ENCODE results near the genes ZNF99, ZNF730, UQCRFS1 and PLEKHF1.

GRCh38 chr19:19615187-19615562, 3.3 kb downstream of the PBX4 start:
- RAMPAGE, long total RNA: no peak
- RRBS, 2 experiments: no CpG with 5 or more reads among the region's 3 CpGs
CAGE:
- cytosol, long polyA minus RNA: no peak
- cytosol, long polyA plus RNA: no peak
- long polyA plus RNA: no peak
- nucleolus, long total RNA: no peak
- nucleus, long polyA plus RNA: no peak
- nucleus, long total RNA: no peak

DNA sequence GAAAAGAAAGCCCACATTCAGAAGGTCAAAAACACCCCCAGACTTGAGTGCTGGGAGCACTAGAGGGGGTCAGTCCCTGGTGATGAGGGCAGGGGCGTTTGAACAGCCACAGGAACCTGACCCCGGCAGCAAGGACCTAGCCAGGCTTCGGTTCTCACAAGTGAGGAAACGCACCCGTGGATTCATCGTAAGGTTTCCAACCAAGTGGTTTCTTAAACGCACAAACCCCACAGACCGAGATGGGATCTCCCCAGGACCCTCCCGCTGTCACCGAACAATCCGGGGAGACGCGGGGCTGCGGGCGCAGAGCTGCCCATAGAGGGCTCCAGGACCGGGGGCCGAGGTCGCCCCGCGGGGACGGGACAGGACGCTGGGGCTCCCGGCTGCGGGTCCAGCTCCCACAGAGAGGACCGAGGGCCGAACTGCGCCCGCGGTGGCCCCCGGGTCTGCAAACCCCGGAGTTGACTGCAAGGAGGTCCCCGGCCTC, 457 bp downstream of the ZNF14 start:
- RAMPAGE, long total RNA: no peak
- RRBS, 2 experiments: 2% methylated on average over 21 of the region's 32 CpGs
CAGE:
- cytosol, long polyA minus RNA: no peak
- cytosol, long polyA plus RNA: no peak
- long polyA plus RNA: no peak
- nucleolus, long total RNA: no peak
- nucleus, long polyA plus RNA: no peak
- nucleus, long total RNA: no peak

GRCh38 chr19:19820832-19821313, 677 bp downstream of the ZNF506 start:
- RAMPAGE, long total RNA: no peak
- RRBS, 2 experiments: no CpG with 5 or more reads among the region's 17 CpGs
CAGE:
- cytosol, long polyA minus RNA: no peak
- cytosol, long polyA plus RNA: no peak
- long polyA plus RNA: no peak
- nucleolus, long total RNA: no peak
- nucleus, long polyA plus RNA: no peak
- nucleus, long total RNA: no peak

- RAMPAGE, long total RNA: no peak
- RRBS, 2 experiments: no CpG with 5 or more reads among the region's 11 CpGs
CAGE:
- cytosol, long polyA minus RNA: no peak
- cytosol, long polyA plus RNA: no peak
- long polyA plus RNA: no peak
- nucleolus, long total RNA: no peak
- nucleus, long polyA plus RNA: no peak
- nucleus, long total RNA: no peak
Observed at GRCh38 chr19:20151708-20152190, 15.3 kb upstream of the ZNF486 start.

DNA sequence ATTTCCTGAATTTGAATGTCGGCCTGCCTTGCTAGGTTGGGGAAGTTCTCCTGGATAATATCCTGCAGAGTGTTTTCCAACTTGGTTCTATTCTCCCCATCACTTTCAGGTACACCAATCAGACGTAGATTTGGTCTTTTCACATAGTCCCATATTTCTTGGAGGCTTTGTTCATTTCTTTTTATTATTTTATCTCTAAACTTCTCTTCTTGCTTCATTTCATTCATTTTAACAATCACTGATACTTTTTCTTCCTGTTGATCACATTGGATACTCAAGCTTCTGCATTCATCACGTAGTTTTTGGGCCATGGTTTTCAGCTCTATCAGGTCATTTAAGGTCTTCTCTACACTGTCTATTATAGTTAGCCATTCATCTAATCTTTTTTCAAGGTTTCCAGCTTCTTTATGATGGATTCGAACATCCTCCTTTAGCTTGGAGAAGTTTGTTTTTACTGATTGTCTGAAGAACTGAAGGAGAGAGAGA, 61.0 kb downstream of the ZNF486 start:
- RAMPAGE, long total RNA: no peak
- RRBS, 2 experiments: no CpG with 5 or more reads among the region's 4 CpGs
CAGE:
- cytosol, long polyA minus RNA: no peak
- cytosol, long polyA plus RNA: no peak
- long polyA plus RNA: no peak
- nucleolus, long total RNA: no peak
- nucleus, long polyA plus RNA: no peak
- nucleus, long total RNA: no peak

DNA sequence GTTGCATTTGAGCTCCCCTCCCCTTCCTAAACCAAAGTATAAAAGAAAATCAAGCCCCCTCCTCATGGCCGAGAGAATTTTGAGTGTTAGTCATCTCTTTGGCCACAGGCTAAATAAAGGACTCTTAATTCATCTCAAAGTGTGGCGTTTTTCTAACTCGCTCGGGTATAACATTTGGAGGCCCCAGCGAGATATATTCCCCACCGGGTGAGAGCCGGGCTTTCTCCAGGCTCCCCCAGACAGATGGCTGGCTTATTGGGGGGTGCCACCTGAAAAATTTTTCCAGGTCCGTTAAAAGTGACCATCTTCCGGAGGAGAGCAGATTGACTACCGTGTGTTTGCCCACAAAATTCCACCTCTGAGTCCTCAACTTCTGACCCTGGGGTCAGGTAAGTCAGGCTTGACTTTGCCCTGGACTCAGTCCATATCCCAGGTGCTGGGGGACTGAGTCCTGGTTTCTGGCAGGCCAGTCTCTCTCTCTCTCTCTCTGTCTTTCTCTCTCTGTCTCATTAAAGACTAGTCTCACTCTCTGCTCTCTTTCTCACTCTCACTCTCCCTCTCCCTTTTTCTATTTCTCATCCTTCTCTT, 195.5 kb downstream of the ZNF486 start:
- RAMPAGE, long total RNA: no peak
- RRBS, 2 experiments: 67 to 81% methylated on average over 2 to 3 of the region's 10 CpGs
CAGE:
- cytosol, long polyA minus RNA: no peak
- cytosol, long polyA plus RNA: no peak
- long polyA plus RNA: no peak
- nucleolus, long total RNA: no peak
- nucleus, long polyA plus RNA: no peak
- nucleus, long total RNA: no peak

DNA sequence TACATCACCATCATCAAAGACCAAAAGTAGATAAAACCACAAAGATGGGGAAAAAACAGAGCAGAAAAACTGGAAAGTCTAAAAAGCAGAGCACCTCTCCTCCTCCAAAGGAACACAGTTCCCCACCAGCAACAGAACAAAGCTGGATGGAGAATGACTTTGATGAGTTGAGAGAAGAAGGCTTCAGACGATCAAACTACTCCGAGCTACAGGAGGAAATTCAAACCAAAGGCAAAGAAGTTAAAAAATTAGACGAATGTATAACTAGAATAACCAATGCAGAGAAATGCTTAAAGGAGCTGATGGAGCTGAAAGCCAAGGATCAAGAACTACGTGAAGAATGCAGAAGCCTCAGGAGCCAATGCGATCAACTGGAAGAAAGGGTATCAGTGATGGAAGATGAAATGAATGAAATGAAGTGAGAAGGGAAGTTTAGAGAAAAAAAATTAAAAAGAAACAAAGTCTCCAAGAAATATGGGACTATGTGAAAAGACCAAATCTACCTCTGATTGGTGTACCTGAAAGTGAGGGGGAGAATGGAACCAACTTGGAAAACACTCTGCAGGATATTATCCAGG, 32.7 kb downstream of the ZNF66 start:
- RAMPAGE, long total RNA: no peak
- RRBS, 2 experiments: no CpG with 5 or more reads among the region's 5 CpGs
CAGE:
- cytosol, long polyA minus RNA: no peak
- cytosol, long polyA plus RNA: no peak
- long polyA plus RNA: no peak
- nucleolus, long total RNA: no peak
- nucleus, long polyA plus RNA: no peak
- nucleus, long total RNA: no peak

- RAMPAGE, long total RNA: no peak
- RRBS, 2 experiments: no CpG with 5 or more reads among the region's 3 CpGs
CAGE:
- cytosol, long polyA minus RNA: no peak
- cytosol, long polyA plus RNA: no peak
- long polyA plus RNA: no peak
- nucleolus, long total RNA: no peak
- nucleus, long polyA plus RNA: no peak
- nucleus, long total RNA: no peak
Observed at GRCh38 chr19:21282354-21282967, 46.7 kb downstream of the ZNF708 start.

GRCh38 chr19:21286669-21287166, 42.5 kb downstream of the ZNF708 start:
- RAMPAGE, long total RNA: no peak
- RRBS, 2 experiments: no CpG with 5 or more reads among the region's 3 CpGs
CAGE:
- cytosol, long polyA minus RNA: no peak
- cytosol, long polyA plus RNA: no peak
- long polyA plus RNA: no peak
- nucleolus, long total RNA: no peak
- nucleus, long polyA plus RNA: no peak
- nucleus, long total RNA: no peak

- RAMPAGE, long total RNA: no peak
- RRBS, 2 experiments: 30 to 48% methylated on average over 4 of the region's 18 CpGs
CAGE:
- cytosol, long polyA minus RNA: no peak
- cytosol, long polyA plus RNA: no peak
- long polyA plus RNA: no peak
- nucleolus, long total RNA: no peak
- nucleus, long polyA plus RNA: no peak
- nucleus, long total RNA: no peak
Observed at GRCh38 chr19:21440191-21440857, 43.4 kb downstream of the ZNF493 start.

- RAMPAGE, long total RNA: no peak
- RRBS, 2 experiments: no CpG with 5 or more reads among the region's 7 CpGs
CAGE:
- cytosol, long polyA minus RNA: no peak
- cytosol, long polyA plus RNA: no peak
- long polyA plus RNA: no peak
- nucleolus, long total RNA: no peak
- nucleus, long polyA plus RNA: no peak
- nucleus, long total RNA: no peak
Observed at GRCh38 chr19:21584482-21585001, 79.1 kb downstream of the ZNF429 start.

DNA sequence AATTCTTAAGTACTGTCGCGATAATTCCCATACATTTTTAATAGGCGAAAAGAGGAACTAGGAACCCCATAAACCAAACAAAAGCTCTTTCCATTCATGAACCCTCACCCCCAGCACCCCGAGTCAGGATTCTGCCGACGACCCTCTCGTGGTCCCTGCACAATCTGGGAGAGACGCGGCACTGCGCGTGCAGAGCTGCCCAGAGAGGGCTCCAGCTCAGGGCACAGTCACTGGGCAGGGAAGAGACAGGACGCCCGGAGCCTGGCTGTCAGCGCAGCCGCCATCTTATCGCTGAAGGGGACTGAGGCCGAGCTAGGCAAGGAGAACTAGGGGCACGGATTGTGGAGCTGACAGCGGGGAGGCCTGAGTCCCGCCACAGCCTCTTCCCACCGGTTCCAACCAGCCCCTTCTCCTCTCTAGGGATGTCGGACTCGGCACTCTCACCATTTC, 370 bp downstream of the ZNF98 start:
- RAMPAGE, long total RNA: no peak
- RRBS, 2 experiments: no CpG with 5 or more reads among the region's 23 CpGs
CAGE:
- cytosol, long polyA minus RNA: no peak
- cytosol, long polyA plus RNA: no peak
- long polyA plus RNA: no peak
- nucleolus, long total RNA: no peak
- nucleus, long polyA plus RNA: no peak
- nucleus, long total RNA: no peak

GRCh38 chr19:22783817-22784357, at the start of gene ZNF99:
Gene ZNF99 (minus strand): TSS chr19:22784151.
- RAMPAGE, long total RNA: no peak
- RRBS, 2 experiments: no CpG with 5 or more reads among the region's 27 CpGs
CAGE:
- cytosol, long polyA minus RNA: no peak
- cytosol, long polyA plus RNA: no peak
- long polyA plus RNA: no peak
- nucleolus, long total RNA: no peak
- nucleus, long polyA plus RNA: no peak
- nucleus, long total RNA: no peak

DNA sequence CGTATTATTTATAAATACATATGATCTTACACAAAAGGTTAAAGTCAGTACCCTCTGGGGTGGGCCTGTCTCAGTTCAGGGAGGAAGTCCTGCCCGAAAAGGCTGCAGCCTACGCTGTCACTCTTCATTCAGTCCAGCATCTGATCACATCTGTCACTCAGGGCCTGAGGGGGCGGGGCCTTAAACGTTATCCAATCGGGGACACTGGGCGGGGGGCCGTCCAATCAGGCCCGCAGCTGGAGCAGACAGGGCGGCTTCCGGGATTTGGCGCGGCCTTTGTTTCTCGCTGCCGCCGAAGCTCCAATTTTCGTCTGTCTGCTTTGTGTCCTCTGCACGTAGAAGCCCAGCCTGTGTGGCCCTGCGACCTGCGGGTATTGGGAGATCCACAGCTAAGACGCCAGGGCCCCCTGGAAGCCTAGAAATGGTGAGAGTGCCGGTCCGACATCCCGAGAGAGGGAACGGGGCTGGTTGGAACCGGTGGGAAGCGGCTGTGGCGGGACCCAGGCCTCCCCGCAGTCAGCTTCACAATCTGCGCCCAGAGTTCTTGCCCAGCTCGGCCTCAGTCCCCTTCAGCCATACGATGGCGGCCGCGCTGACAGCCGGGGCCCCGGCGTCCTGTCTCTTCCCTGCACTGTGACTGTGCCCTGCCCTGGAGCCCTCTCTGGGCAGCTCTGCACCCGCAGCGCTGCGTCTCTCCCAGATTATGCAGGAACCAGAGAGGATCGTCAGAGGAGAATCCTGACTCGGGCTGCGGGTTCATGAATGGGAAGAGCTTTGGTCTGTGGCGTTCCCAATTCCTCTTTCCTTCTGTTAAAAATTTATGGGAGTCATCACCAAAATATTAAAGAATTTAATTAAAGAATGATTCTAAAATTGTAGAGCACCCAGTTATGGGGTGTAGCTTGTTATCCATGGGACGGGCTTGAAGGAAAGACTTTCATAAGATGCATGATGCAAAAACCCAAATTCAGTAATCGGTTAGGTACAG, at the start of gene ZNF730:
Gene ZNF730 (plus strand): TSS at position 273 of the 988 bp plus-strand sequence.
- RAMPAGE, long total RNA: no peak
- RRBS, 2 experiments: no CpG with 5 or more reads among the region's 47 CpGs
CAGE:
- cytosol, long polyA minus RNA: no peak
- cytosol, long polyA plus RNA: no peak
- long polyA plus RNA: no peak
- nucleolus, long total RNA: no peak
- nucleus, long polyA plus RNA: no peak
- nucleus, long total RNA: no peak

DNA sequence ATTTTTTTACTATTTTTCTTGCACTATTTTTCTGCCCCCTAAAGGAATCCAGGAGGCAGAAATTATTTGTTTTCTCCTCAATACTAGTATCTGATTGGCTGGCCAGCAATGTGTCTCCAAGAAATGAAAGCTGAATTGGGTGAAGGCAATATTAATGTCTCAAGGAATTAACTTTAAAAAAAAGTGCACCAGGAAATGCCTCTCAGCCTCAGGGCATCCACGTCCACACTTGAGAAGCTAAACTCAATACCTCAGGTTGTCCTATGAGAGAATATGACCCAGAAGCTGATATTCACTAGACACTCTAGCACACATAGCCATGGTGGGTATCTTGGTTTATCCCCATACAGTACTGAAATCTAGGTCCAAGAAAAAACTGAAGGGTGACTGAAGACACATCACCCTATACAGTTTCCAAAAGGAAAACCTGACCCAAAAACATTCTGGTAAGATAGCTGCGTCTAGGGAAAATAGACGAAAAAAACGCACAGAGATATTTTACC, 2.1 kb downstream of the ZNF91 start:
- RAMPAGE, long total RNA: no peak
- RRBS, 2 experiments: no CpG with 5 or more reads among the region's 4 CpGs
CAGE:
- cytosol, long polyA minus RNA: no peak
- cytosol, long polyA plus RNA: no peak
- long polyA plus RNA: no peak
- nucleolus, long total RNA: no peak
- nucleus, long polyA plus RNA: no peak
- nucleus, long total RNA: no peak

GRCh38 chr19:24001749-24002247, 85.2 kb upstream of the ZNF254 start:
- RAMPAGE, long total RNA: no peak
- RRBS, 2 experiments: no CpG with 5 or more reads among the region's 19 CpGs
CAGE:
- cytosol, long polyA minus RNA: no peak
- cytosol, long polyA plus RNA: no peak
- long polyA plus RNA: no peak
- nucleolus, long total RNA: start-site peak on the minus strand at chr19:24001937-24002030, 129 reads
- nucleus, long polyA plus RNA: no peak
- nucleus, long total RNA: no peak

- RAMPAGE, long total RNA: start-site peak on the plus strand at chr19:24033461-24033560, 199 and 376 reads in 2 replicates
- RRBS, 2 experiments: under 1 to 1% methylated on average over 6 to 8 of the region's 53 CpGs
CAGE:
- cytosol, long polyA minus RNA: no peak
- cytosol, long polyA plus RNA: no peak
- long polyA plus RNA: start-site peak on the plus strand at chr19:24033416-24033492, 36 and 58 reads in 2 replicates
- nucleolus, long total RNA: start-site peak on the plus strand at chr19:24033446-24033538, 202 reads
- nucleus, long polyA plus RNA: no peak
- nucleus, long total RNA: no peak
Observed at GRCh38 chr19:24033356-24034510, 53.3 kb upstream of the ZNF254 start.

- RAMPAGE, long total RNA: no peak
- RRBS, 2 experiments: no CpG with 5 or more reads among the region's 6 CpGs
CAGE:
- cytosol, long polyA minus RNA: no peak
- cytosol, long polyA plus RNA: no peak
- long polyA plus RNA: no peak
- nucleolus, long total RNA: no peak
- nucleus, long polyA plus RNA: no peak
- nucleus, long total RNA: no peak
Observed at GRCh38 chr19:27955433-27955939, 1257.5 kb downstream of the UQCRFS1 start.

DNA sequence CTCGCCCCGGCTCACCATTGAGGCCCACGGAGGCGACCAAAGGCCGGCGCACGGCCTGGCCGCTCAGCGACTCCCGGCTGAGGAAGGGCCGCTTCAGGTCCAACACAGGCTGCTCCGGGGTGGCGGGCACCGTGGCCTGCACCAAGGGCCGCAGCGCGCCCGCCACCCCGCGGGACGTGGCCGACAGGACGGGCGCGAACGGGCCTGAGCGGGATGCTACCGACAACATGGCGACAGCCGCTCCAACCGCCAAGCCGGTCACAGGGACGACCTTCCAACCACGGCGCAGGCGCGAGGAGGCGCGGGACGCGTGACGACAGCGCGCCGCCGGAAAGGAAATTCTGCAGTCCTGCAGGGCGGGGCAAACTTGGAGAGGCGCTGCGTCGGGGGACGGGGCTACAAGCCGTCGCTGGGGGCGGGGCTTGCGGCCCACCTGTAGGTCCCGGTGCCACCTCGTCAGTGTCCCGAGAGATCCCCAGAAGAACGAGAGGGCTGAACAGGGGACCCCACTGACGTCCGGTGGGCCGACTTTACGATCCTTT, at the start of gene UQCRFS1:
Gene UQCRFS1 (minus strand): TSS at position 262 of the 542 bp plus-strand sequence.
- RAMPAGE, long total RNA: no peak
- RRBS, 2 experiments: 1 to 2% methylated on average over 21 to 24 of the region's 63 CpGs
CAGE:
- cytosol, long polyA minus RNA: start-site peak on the minus strand centred at position 251 of the sequence, 36 bp wide, 83 reads
- cytosol, long polyA plus RNA: start-site peak on the minus strand centred at position 264 of the sequence, 47 bp wide, 3,614 and 4,140 reads in 2 replicates
- long polyA plus RNA: start-site peak on the minus strand centred at position 265 of the sequence, 42 bp wide, 2,149 and 3,447 reads in 2 replicates
- nucleolus, long total RNA: no peak
- nucleus, long polyA plus RNA: start-site peak on the minus strand centred at position 263 of the sequence, 45 bp wide, 1,398 and 1,645 reads in 2 replicates
- nucleus, long total RNA: no peak

GRCh38 chr19:29664567-29665777, at the start of gene PLEKHF1:
Gene PLEKHF1 (plus strand): TSS chr19:29665461.
- RAMPAGE, long total RNA: start-site peak on the plus strand at chr19:29665435-29665471, 146 and 109 reads in 2 replicates
- RRBS, 2 experiments: 1% methylated on average over 54 to 56 of the region's 99 CpGs
CAGE:
- cytosol, long polyA minus RNA: start-site peak on the plus strand at chr19:29665445-29665508, 120 reads
- cytosol, long polyA plus RNA: start-site peak on the plus strand at chr19:29665448-29665505, 349 and 418 reads in 2 replicates
- long polyA plus RNA: start-site peak on the plus strand at chr19:29665448-29665479, 95 and 315 reads in 2 replicates
- nucleolus, long total RNA: no peak
- nucleus, long polyA plus RNA: start-site peak on the plus strand at chr19:29665448-29665457, 92 and 121 reads in 2 replicates
- nucleus, long total RNA: no peak

Data from GM12878 (cell line).